A375 (cell line): Measurements from ENCODE around the genes C17orf107, CAMTA2 and NLRP1.

GRCh38 chr17:4712365-4713014 lies 2.1 kb downstream of the ARRB2 start:
- RAMPAGE, long total RNA = no peak

GRCh38 chr17:4741578-4742263 lies 2.0 kb upstream of the CXCL16 start:
- RAMPAGE, long total RNA = no peak

DNA sequence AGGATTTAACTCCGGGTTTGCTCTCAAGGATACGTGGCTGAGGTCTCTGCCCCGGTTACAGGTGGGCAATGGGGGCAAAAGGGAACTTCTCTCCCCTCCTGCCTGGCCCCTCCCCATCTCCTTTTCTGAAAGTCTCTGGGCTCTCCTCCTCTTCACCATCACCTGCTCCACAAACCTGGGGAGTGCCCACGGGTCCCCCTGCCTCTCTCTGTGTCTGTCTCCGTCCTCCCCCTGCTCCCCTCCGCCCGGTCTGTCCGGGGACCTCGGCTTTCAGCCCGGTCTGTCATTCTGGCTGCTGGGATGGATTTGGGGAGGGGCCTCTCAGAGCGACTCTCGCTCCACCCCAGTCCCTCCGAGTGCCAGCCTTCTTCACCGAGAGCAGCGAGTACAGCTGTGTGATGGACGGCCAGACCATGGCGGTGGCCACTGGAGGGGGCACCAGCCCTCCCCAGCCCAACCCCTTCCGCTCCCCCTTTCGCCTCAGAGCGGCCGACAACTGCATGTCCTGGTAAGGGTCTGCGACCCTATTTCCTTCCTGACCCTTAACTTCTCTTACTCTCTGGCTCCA lies 5.2 kb upstream of the CXCL16 start:
- RAMPAGE, long total RNA = no peak

DNA sequence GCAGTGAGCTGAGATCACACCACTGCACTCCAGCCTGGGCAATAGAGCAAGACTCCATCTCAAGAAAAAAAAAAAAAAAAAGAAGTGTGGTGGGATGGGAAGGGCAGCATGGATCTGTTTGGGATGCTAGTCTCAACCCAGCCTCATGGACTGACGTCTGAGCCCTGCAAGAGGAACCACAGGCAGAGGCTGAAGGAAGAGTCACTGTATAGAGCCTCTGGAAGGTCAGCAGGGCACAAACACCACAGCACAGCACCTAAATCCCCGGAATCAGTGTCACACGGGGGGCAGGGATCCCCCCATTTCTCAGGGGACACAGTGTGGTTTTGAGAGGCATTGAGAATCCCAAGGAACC lies 10.9 kb upstream of the CXCL16 start:
- RAMPAGE, long total RNA = no peak

GRCh38 chr17:4847947-4848354 lies 14.8 kb downstream of the MINK1 start:
- RAMPAGE, long total RNA = no peak

DNA sequence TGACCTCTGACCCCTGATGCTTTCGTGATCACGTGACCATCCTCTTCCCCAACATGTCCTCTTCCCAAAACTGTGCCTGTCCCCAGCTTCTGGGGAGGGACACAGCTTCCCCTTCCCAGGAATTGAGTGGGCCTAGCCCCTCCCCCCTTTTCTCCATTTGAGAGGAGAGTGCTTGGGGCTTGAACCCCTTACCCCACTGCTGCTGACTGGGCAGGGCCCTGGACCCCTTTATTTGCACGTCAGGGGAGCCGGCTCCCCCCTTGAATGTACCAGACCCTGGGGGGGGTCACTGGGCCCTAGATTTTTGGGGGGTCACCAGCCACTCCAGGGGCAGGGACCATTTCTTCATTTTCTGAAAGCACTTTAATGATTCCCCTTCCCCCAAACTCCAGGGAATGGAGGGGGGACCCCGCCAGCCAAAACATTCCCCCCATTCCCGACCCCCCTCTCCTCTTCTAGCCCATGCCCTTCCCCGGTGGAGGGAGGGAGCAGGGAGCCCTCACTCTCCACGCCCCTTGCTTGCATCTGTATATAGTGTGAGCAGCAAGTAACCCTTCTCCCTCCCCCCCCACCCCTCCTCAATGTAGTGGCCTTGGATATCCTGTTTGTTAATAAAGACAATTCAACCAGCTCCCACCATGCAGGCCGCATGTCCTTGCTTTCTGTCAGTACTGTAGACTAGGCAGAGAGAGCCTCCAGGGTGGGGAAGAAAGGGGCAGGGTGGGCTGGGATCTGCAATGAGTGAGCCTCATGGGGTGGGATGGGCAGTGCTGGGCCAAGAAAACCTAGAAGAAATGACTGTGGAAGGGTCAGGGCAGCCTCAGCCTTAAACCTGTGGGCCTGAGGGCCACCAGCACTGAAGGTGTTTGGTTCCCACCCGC lies 1.7 kb upstream of the C17orf107 start:
- RAMPAGE, long total RNA = no peak

GRCh38 chr17:4899029-4900143 lies at the start of gene C17orf107:
Gene C17orf107, plus strand, starts transcription at chr17:4899536.
- RAMPAGE, long total RNA = no peak

DNA sequence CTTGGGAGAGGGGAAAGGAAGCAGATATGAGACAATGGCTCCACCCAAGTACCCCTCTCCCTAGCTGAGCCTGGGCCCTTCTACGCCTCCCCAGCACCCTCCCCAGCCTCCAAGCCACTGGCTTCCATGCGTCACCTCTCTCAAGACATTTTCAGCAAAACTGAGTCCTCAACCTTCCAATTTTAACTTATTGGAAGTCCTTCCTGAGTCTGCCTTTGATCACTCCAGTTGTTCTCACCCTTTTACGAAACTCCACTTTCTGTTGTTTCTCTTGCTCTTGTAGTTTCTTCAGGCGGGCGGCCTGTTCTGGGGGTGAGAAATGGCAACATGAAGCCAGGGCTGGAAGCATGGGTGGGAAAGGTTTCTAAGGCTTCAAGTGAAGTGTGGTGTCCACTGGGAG lies 7.1 kb downstream of the SPAG7 start:
- RAMPAGE, long total RNA = no peak

- RAMPAGE, long total RNA = no peak
These were observed 6.4 kb upstream of the SPAG7 start for GRCh38 chr17:4973811-4974588.

GRCh38 chr17:4986812-4987887 lies at the start of gene CAMTA2:
Gene CAMTA2, minus strand, starts transcription at chr17:4987675.
- RAMPAGE, long total RNA = no peak

DNA sequence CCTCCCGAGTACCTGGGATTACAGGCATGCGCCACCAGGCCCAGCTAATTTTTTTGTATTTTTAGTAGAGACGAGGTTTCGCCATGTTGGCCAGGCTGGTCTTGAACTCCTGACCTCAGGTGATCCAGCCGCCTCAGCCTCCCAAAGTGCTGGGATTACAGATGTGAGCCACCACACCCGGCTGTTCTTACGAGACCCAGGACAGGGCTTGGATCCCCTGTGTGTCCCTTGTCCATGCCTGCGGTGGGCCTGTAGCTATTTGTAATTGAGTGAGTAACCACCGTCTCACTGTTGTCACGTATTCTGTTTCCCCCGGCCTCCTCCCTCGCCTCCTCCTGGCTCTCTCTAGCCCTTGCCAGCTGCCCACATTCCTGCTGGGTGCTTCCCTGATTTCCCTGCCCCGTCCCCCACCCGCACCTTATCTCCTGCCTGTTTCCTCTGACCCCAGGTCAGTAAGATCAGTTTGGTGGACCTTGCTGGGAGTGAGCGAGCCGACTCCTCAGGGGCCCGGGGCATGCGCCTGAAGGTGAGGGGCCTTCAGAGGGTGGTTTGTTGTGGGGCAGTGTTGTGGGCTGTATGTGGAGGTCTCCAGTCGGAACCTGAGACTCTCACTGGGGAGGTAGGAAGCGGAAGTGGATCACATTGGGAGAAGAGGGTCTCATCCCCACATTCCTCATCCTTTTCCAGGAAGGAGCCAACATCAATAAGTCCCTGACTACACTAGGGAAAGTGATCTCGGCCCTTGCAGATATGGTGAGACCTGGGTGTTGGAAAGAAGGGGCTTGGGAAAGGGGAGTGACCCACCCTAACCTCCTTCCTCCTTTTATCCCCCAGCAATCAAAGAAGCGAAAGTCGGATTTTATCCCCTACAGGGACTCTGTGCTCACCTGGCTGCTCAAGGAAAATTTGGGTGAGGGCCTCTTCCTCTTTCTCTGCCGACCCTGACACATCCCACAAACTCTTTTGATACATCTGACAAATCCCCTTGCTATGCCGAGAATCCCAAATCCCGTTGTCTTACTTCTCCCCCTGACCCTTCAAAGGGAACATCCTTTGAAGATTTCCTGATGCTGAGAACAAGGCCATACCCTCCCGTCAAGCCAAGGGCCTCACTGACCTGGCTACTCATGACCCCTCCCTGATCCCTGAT lies 5.8 kb downstream of the KIF1C start:
- RAMPAGE, long total RNA = no peak

- RAMPAGE, long total RNA = no peak
These were observed 588 bp downstream of the ZFP3 start for GRCh38 chr17:5078876-5079234.

DNA sequence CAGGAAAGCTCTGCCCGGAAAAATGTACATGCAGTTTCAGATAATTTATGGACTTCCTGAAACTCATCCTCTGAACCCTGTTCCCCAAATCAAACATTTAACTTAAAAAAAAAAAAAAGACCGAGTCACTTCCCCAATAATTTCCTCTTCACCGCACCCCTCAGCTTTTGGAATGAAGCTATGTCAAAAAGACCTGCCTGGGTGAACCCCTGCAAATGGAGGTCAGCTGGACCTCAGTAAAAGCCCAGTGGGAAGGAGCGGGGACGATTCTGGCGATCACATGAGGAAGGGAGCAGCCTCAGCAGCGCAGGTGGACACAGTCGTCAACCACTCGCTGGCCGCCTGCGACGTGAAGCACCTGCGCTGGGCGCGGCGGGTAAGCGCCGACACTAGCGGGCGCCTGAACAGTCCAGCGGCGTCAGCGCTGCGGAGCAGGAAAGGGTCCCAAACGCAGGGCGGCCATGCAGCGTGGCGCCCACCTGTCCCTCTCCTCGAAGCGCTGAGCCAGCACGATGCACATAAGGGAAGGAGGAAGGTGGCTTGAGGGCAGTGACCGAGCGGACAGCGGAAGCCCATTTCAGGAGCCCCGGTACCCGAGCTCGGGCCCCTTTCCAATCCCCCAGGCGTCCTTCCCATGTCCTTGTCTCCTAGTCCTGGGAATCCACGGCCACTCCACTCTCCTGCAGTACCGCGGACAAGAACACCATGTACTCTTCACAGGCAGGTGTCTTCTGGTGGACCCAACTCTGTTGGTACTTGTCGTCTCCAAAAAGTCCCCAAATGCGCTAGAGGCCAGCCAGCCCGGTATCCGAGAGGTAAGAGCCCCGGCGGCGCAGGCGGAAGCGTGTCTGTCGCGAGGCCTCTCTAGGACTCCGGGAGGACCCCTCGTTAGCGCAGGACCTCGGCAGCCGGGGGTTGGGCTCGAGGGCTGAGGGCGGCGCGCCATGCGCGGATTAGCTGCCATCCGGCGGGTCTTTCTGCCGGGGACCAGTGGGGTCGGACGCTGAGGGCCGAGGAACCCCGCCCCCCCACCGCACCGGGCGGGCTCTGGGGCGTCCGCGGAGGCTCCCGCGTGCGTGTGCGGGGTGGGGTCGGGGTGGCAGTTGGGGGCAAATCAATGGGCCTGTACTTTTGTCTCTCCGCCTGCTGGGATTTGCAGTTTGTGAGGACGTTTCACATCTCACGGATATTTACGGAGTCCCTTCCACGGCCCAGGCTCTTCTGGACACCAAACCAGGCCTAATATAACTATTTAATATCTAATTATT lies 14.4 kb downstream of the ZNF232 start:
- RAMPAGE, long total RNA = no peak

DNA sequence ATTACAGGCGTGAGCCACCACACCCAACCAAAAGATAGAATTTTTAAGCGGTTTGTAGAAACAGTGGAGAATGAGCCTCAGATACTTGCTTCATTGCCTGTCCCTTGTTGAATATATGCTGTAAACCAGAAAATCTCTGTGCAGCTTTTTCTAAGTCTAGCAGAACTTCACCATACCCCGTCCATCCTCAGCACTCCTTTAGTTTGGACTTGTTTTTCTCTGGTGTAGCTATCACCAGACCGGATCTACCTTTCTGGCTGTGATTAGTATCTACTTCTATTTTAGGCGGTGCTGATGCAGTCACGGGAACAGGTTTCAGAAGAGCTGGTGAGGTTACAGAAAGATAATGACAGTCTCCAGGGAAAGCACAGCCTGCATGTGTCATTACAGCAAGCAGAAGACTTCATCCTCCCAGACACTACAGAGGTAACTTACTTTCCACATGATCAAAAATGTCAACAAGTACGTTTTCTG lies 46.4 kb downstream of the NUP88 start:
- RAMPAGE, long total RNA = no peak

DNA sequence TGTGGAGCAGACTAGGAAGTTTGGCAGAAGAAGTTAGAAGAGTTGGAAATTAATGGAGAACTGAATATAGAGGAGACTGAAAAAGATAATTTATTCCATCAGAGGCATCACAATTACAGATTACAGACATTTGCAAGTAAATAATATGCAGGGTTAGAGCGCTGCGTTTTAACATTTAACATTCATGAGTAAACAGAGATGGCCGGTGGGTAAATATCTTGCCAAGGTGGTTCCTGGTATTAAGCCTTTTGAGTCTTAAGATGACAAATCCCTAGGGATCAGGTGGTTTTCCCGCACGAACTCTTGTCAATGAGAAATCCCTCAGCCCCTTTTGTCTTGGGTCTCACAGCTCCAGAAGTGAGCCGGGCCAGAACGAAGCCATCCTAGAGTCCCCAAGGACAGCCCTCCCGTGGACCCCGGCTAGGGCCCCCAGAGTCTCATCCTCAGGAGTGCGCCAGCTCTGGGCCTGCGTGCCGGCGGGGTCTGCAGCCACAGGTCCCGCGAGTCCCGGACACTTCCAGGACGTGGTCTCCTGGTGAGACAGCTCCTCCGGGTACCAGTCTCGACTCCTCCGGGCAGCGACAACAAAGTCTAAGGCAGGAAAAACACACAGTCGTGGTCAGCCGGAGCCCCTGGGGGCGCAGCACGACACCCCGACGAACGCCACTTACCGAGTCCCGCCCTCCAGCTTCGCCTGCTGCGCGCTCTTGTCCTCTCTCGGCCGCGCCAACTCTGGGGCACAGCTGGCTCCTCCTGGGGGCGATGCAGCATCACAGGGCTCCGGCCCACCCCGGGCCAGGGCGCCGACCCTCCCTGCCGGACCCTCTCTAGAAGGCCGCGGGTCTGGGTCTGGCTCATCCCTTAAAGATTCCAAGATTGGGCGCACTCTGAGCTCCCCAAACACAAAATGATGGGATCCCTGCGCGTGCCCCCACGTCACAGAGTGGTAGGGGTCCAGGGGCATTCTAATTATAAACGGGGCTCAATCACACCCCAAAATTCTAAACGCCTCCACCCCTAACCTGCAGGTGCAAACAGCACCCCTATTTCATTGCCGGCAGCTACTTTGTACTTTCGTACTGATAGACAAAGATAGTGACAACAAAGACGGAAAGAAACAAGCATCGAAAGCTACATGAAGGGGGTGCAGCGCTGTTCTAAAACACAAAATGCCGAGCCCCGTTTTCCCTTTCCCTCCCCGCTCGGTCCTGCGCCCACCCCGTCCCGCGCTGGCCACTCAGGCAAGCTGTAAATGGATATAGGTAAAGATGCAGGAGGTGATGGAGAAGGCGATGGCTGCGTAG lies 994 bp downstream of the ENSG00000286190 start:
- RAMPAGE, long total RNA = no peak

DNA sequence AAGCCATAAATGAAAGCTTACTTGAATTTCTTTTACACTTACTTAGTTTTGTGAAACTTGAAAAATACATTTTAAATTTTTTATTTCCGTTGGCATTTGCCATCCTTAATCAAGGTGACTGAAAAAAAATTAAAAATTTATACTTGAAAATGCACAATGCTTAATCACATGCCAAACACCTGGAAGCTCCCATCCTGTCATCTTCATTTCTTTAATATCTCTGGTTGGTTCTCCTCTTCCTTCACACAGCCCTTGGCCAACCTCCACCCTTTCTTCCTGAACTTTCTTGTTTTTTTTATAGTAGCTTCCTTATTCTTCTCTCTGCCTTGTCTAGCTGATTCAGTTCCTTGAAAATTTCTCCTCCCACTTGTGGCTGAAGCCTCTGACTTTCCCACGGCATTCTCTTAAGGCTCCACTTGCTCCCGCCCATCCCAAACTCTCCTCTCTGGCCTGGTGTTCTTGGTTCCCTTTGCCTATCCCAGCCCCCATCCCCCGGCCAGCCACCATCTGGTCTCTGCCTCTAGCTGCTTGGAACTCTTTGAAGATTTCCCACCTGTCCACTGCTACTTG lies 29.2 kb downstream of the NLRP1 start:
- RAMPAGE, long total RNA = no peak

DNA sequence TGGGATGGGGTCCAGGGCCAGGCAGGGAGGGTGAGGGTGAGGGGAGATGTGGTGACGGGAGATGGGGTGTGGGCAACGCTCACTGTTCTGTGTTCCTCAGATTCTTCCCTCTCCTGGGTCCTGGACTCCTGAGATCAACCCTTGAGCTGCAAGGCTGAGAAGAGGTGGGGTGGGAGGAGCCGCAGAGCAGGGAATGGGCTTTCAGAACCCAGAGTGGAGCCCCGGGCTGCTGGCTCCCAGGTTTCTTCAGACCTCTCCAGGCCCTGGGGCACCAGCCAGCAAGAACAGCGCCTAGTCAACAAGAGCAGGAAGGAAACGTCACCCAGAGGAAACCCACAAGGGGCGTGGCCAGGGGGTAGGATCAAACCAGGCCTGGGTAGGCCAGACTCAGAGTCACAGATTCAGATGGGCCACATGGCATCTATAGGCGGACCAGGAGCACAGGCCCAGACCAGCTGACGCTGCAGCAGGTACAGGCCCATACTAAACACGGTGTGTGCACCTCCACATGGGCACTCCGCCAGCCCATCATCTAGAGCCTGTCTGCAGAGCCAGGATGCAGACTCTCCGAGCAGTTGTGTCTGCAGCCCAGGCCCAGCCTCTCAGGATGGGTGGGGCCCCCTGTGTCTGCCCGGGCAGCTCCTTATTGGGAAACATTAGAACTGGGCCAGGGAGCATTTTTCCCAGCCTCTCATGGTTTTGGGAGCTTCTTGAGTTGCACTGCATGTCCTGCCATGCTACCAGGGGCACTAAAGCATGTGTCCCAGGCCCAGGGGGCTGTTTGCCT lies at the start of gene NLRP1:
Gene NLRP1, minus strand, starts transcription at position 300 of the 787 bp plus-strand sequence.
- RAMPAGE, long total RNA = no peak

- RAMPAGE, long total RNA = no peak
These were observed 19.9 kb downstream of the WSCD1 start for GRCh38 chr17:6089842-6090690.

DNA sequence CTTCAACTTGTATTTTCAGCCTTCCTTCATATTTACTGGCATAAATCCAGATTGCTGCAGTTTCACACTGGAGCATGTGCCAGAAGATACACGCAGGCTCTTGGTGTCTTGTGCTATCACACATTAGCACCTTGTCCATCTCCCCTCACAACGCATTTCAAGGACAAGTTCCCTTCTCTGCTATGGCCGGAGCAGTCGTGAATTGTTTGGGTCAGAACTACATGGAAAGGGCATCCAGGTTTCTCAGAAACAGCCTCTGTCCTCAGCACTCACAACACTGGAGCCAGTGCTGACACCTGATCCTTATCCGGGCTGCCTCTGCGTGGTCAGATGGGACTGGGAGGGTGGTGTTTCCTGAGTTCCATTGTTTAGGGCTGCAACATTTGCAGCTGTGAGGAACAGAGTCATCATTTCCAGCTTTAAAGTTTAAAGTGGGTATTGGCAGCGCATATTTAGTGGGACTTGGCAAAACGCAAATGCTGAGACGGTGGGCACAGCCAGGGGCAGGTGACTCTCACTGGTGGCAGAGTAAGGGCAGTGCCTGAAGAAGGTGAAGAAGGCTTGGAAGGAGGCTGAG lies 28.2 kb downstream of the WSCD1 start:
- RAMPAGE, long total RNA = no peak

- RAMPAGE, long total RNA = no peak
These were observed 19.8 kb downstream of the KIAA0753 start for GRCh38 chr17:6620659-6621089.